Mesenteric fat pad (tissue), 1 donor: ENCODE results near the genes KLHL22 and SLC7A4.

DNA sequence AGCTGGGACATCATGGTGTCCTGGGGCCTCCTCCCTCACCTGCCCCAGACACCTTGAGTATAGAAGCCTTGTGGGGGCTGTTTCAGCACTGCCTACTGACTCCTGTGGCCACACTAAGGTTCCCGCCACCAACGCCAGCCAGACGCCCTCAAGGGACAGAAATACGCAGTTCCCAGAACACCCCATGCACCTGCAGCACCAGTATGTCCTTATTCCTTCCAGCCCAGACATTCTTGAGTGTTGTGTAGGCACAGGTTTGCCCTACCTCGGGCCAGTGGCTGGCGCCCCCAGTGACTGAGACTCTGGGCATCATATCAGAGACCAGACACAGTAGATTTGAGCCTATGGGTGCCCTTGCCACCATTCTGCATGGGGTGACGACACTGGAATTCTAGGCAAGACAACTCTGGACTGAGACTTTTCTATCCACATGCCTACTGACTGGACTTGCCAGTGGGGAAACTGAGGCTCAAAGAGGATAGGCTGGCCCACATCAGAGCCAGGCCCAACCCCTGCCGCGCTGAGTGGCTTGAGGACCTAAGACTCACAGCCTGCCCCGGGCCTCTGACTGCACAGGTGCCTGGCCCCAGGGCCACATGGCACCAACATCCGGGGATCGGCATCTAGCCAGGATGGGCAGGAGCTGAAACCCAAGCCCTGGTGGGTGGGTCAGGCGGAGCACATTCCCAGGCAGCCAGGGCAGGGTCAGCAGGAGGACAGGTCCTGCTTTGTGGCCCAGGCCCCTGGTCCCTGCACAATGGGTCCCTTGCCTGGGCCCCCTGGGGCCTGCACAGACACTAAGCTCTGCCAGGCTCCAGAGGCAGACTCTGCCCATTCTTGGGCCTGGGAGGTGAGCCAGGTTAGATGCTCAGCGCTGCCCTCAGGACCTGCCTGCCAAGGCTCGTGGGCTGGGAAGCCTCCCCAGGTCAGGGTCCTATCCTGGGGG lies 33.8 kb downstream of the ARVCF start:
- PRO-cap = no peak

DNA sequence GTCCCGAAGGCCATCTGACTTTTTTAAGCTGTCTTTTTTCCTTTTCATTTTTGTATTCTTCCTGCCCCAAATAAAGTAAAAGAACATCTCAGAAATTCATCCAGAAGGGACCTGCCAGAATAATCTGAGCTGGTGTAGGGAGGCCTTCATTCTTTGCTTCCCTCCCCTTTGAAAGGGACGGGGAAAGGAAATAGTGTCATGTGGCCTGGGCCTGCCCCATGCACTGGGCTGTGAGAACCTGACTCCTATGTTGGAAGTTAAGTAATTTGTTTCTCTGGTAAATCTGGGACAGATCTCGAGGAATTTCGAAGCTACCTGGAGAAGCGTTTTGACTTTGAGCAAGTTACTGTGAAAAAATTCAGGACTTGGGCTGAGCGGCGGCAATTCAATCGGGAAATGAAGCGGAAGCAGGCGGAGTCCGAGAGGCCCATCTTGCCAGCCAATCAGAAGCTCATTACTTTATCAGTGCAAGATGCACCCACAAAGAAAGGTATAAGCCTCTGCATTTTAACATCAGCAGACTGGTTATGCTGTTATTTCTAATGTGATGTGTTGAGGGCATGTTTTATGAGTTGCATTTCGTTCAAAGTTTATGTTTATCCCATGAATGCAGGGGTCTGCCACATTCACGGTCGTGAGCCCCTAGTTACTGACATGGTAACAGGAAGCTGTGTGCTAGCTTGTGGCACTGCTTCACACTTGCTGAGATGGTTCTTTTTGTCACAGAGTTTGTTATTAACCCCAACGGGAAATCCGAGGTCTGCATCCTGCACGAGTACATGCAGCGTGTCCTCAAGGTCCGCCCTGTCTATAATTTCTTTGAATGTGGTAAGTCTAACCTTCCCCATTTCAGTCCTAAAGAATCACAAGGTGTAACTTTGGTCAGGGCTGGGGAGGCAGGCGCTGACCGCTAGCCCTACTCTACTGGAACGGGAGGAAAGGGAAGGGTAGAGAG lies 11.4 kb downstream of the DGCR8 start:
- PRO-cap = no peak

GRCh38 chr22:20112693-20113128 lies 3.2 kb upstream of the RANBP1 start:
- PRO-cap = no peak

DNA sequence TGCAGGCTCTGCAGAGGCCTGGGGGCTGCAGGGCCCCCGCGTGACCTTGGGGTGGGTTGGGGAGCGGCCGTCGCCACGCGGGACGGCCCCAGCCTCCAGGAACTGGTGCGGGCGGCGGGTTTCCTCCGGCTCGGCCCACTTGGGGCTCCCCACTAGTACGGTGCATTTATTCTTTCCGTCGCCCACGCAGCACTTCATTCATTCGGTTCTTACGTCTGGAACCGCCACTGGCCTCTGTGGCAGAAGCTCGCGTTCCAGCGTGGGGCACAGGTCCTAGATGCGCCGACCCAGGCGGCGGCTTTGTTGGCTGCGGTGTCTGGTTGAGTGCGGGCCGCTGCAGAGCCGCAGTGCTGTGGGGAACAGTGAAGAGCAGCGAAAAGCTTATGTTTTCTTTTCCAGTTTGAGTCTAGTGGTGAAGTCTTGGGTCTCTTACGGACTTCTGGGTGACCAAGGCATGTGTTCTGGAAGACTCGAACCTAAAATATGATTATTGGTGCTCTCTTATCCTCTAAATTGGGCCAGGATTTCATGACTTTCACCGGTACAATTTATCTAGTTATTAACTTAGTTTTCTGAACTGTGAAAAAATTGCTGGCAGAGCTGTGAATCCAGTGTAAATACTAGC lies 948 bp upstream of the TRMT2A start:
- PRO-cap = no peak

DNA sequence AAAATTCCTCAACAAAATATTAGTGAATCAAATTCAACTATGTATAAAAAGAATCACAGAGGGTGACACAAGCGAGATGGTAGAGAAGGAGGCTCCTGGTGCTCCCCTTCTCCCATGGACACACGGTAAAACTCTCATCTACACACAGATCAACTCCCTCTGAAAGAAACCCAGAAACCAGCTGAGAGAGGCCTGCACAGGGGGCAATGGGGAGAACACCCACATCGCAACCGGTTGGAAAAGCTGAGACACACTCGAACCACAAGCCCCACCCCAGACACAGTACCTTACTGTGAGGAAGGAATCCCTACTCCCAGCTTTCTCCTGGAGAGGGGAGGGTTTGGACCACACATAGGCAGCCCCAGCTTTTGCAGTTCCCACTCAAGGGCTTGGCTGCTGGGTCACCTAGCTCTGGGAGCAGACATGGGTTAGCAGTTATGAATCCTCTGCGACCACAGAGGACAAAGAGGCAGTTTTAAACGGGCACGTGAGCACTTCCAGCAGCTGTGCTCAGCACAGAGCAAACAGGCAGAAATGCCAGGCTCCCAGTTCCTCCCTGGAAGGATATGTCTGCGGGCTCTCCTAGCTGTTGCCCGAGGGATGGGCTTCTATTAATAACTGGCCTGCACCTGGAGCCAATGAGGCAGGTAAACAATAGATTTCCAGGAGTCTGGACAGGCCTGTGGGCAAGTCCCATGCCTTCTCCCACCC lies 21.5 kb upstream of the ZNF74 start:
- PRO-cap = no peak

GRCh38 chr22:20495689-20496298 lies at the start of gene KLHL22:
Gene KLHL22 (minus strand): TSS chr22:20495795.
- PRO-cap = bidirectional peak, plus-strand start at chr22:20495994, minus-strand start at chr22:20495789

GRCh38 chr22:20586644-20587463 lies 79.4 kb downstream of the MED15 start:
- PRO-cap = no peak

- PRO-cap = no peak
Measured at GRCh38 chr22:20819656-20819990, 39.0 kb downstream of the PI4KA start.

DNA sequence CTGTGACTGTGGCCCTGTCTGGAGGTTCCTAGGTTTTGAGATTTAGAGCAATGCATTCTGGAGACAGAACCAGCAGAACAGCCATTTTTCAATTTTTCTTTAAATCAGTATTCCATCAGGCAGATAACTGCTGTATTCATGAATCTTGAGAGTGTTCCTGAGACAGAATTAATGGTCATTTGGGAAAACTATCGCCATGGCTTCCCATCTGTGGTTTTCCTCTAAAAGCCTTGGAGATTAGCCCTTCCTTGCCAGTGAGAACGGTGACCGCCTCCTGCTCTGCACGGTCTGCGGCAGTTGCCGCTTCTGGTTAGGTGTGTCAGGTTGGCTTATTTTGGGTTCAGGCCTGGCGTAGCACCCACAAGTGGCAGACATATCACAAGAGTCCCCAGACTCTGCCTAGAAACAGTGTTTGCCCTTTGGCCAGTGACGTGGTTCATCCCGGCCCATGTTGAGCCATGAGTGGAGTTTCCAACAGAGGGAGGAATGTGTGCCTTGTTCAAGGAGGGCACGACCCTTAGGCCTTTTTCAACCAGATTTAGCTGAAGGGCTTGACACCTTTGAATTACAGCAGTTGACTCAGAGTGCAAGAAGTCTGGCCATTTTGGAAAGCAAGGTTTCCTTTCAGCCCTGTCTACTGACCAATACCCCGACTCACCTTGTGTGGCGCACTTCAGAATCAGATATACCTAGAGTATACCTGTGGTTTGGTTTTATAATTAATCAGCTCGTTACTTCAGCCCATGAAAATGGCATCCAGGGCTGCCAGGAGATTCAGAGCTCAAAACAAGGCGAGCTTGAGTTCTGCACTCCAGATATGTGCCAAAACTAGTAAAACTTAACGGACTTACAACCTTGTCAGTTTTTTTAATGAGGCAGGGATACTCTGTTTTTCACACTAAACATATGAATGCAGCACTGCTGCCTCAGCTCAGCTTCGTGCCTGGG lies 15.1 kb upstream of the AIFM3 start:
- PRO-cap = no peak

DNA sequence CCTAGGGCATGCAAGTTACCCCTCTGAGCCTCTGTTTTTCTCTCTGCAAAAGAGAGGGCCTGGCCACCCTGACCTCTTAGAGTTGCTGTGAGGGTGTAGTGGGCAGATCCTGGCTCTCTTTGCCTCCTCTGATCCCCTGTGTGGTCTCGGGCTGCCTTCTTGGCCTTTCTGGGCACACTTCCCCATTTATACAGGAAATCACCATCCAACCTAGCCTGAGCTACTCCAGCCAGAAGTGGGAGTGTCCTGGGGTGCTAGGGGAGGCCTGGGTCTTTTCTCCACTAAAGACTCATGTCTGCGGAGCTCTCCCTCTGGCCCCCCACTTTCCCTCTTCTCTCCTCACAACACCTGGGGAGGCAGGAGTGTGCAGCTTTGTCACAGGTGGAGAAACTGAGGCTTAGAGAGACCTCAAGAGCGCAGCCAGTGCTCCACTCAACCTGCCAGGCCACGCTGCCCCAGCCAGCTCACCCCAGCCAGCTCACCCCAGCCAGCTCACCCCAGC lies 1.3 kb downstream of the AIFM3 start:
- PRO-cap = no peak

DNA sequence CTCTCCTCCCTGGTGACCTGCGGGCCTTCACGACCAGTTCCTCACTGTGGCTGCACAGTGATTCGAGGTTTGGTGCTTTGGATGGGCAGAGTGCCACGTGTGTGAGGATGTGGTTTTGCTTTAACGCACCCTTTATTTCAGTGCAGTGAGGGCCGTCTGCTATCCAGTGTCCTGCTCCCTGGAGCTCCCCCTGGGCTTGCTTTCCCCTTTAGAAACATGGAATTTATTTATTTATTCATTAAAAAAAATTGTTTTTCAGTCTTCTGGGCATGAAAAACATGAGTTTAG lies 7.7 kb downstream of the LZTR1 start:
- PRO-cap = no peak

DNA sequence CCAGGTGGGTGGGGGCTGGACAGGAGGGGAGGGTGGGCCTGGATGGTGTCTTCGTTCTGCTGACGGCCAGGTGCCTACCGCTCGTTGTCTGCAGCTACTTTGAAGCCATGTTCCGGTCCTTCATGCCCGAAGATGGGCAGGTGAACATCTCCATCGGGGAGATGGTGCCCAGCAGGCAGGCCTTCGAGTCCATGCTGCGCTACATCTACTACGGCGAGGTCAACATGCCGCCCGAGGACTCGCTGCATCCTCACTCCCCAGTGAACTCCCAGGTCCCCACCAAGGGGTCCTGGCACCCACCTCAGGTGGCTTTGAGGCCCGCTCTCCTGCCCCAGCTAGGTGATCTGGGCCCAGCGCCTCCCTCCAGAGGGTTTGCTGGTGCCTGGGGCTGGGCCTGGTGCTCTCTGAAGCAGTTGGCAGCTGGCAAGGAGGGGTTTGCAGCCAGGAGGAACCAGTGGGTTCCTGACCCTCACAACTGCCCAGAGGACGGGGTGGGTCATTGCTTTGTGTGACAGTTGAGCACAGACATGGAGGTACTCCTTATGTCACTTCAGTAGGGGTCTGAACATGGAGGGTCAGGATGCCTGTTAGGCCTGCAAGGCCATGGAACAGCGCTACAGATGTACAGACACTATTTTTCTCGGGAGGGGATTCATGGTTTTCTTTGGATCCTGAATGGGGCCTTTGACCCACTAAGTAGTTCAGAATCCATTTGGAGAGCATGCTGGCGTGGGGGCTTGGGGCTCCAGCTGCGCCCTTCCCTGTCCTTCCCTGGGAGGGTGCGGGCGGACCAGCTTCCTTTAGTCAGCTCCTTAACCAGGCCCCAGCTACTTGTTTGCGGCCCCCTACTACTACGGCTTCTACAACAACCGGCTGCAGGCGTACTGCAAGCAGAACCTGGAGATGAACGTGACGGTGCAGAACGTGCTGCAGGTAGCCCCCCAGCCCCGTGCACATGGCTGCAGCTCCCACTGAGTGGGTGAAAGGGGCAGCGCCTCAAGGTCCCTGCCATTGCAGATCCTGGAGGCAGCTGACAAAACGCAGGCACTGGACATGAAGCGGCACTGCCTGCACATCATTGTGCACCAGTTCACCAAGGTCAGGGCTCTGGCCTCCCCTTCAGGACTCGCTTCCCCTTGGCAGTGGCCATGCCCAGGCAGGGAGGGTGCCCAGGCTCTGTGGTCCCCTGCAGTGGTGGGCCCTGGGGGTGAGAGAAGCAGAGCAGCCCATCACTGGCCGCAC lies 5.6 kb downstream of the THAP7 start:
- PRO-cap = no peak

- PRO-cap = no peak
Measured at GRCh38 chr22:21032429-21032960, at the start of gene SLC7A4. Gene SLC7A4 (minus strand): TSS chr22:21032561.

DNA sequence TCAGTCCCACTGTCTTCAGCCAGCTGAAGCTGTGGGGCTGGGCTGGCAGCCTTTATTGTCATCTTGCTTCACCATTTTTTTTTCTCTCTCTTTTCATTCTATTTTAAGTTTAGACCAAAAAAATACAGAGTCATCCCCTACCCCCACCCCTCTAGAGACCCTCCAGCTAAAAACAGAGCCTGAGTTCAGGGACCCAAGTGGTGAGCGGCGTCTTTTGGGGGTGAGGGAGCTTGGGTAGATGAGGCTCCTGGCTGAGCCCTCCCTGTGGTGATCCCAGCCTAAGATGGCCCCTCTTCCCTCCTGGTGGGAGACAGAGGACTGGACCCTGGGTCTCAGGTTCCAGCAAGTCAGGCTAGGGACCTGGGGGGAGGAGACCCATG lies 18.7 kb upstream of the TMEM191C start:
- PRO-cap = no peak

DNA sequence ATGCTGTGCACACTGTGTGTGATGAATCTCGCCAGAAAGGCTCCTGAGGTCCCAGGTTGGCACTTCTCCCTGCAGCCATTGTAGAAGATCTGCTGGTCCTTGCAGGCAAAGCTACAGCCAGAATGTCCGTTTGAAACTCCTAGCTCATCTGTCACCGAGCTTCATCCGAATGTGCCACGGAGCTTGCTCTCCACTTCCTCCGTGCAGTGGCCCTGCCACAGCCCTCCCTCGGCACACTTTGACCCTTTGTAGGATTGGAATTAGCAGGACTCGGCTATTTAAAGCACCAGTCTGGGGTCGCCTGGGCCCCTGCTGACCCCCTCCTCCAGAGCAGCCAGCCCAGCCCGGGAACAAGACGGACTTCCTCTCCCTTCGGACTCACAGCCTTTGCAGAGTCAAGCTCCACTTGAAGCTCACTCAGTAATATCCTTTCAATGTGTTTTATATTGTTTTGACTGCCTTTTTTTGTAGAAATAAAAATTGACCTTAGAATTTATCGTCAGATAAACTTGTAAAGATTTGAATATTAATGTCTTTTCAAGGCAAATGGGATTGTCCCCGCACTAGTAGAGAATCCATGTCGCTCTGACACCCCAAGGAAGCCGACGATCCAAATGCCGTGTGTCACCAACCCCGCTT lies 7.3 kb downstream of the YDJC start:
- PRO-cap = no peak

DNA sequence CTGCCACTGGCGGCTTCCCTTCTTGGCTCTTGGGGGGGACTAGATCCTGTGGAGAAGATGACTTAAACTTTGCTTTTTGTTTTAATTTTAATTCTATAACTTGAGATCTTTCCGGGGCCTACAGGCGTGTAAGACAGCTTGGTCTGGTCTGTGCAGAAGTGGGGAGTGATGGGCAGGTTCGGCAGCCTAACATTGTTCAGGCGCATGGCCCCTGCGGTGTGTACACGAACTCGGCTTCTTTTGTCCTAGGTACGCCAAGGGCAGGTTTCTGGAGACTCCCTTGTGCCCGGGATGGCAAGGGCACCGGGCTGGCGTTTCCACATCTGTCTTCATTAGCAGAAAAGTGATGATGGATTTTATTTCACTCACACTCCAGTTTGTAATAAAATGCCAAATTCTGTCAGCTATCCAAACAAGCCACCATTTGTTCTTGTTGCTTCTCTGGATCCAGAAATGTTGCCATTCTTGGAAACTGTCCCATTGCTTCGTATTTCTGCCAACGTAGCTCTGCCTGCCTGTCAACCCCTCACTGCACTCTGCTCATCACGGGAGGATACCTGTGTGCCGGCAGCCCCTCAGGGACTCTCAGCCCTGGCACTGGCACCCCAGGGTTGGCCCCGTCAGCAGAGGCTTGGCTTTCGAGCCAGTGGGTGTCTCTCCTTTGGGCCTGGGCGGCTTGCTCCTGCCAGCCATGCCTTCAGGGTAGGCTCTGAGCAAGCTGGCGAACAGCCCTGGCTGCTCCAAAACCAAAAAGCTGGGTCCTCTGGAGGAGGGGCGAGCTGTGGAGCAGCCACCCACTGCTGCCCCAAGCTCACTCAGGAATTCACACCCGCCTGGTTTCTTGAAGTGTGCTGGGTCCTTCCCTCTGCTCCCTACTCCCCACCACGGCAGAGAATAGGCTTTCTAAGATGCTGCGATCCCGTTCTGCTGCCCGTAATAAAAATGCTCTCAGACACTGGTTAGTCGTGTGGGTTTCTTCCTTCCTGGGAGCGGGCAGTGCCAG lies 6.4 kb downstream of the YDJC start:
- PRO-cap = no peak

- PRO-cap = no peak
Measured at GRCh38 chr22:21731594-21732139, 3.9 kb downstream of the YPEL1 start.

GRCh38 chr22:21936028-21936761 lies 16.5 kb downstream of the PPM1F start:
- PRO-cap = no peak

- PRO-cap = no peak
Measured at GRCh38 chr22:21937389-21937723, 15.3 kb downstream of the PPM1F start.

- PRO-cap = no peak
Measured at GRCh38 chr22:22098938-22099483, 116.4 kb upstream of the TOP3B start.